Cerebral cortex (tissue), 2 donors: ENCODE measurements around the gene ARGLU1.

- PRO-cap, 2 experiments = no peak in any of the 2 experiments
Measured at GRCh38 chr13:103006963-103007568, 59.2 kb downstream of the SLC10A2 start.

- PRO-cap, 2 experiments = no peak in any of the 2 experiments
Measured at GRCh38 chr13:105597435-105597811, 131.6 kb downstream of the DAOA start.

- PRO-cap, 2 experiments = no peak in any of the 2 experiments
Measured at GRCh38 chr13:105919529-105919817, 453.6 kb downstream of the DAOA start.

- PRO-cap, 2 experiments = no peak in any of the 2 experiments
Measured at GRCh38 chr13:106100641-106101070, 434.8 kb downstream of the EFNB2 start.

DNA sequence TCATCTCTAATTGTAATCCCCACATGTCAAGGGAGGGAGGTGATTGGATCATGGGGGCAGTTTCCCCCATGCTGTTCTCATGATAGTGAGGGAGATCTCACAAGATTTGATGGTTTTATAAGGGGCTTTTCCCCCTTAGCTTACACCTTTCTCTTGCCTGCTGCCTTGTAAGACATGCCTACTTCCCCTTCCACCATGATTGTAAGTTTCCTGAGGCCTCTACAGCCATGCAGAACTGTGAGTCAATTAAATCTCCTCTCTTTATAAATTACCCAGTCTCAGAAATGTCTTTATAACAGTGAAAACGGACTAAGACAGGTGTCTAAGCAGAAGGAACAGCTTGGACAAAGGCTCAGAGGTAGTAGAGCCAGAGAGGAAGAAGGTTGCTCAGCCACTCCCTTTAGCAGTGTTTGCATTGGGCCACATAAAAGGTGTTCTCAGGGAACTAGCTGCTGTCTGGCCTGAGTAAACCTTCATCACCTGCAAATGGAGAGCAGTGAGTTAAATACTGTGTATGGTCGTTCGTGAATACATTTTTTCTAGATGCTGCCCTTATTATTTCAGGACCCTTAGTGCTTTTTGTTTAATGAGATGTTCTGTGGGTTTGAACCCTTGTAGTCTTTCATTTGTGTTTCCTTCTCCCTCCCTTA is 383.5 kb downstream of the EFNB2 start:
- PRO-cap, 2 experiments = no peak in any of the 2 experiments

GRCh38 chr13:106484701-106485468 is 50.6 kb downstream of the EFNB2 start:
- PRO-cap, 2 experiments = no peak in any of the 2 experiments

- PRO-cap, 2 experiments = no peak in any of the 2 experiments
Measured at GRCh38 chr13:106490807-106491763, 44.4 kb downstream of the EFNB2 start.

DNA sequence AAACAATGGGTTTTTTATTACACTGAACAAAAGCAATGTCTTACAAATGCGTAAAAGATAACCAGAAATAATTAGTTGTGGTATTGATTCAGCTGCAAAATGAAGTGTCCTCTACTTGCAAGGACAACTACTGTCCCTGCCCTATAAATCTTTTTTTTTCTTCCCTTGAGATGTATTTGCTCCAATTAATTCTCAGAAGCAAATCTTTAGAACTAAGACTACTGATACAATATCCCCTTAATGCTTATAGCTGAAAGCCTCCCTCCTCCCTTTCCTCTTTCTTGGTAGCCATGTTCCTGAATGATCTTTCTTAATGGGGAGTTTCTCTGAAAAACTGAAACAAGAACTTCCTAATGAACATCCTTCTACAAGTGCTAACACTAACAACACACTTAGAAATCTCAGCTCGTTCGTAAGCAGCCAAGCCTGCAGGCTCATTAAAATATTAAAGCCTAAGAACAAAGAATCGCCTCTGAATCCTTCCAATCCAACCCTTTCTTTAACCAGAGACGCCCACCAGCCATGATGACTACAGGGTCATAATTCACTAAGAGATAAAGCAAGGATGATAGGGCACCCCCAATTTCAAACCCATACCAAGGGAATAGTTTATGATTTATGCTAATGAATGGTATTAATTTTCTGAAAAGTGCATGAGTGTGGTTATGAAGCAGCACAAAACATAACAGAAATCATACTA is 22.0 kb downstream of the EFNB2 start:
- PRO-cap, 2 experiments = no peak in any of the 2 experiments

GRCh38 chr13:106566967-106568194 is at the start of gene ARGLU1:
ARGLU1 (minus strand) TSS chr13:106568137.
- PRO-cap, 2 experiments = peak in 1 of 2 experiments; most common plus-strand start chr13:106567261 (in 1); most common minus-strand start chr13:106567210 (in 1)

DNA sequence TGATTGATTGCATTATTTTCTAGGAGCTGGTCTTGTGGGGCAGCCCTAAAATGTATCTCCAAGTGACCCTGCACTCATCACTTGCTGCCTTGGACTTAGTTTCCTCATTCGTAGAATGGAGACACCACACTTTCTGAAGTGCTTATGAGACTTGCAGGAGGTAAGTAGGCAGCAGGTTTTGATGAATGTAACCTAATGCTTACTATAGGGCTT is 382 bp upstream of the ARGLU1 start:
- PRO-cap, 2 experiments = no peak in any of the 2 experiments

GRCh38 chr13:106586878-106587087 is 18.8 kb upstream of the ARGLU1 start:
- PRO-cap, 2 experiments = no peak in any of the 2 experiments

DNA sequence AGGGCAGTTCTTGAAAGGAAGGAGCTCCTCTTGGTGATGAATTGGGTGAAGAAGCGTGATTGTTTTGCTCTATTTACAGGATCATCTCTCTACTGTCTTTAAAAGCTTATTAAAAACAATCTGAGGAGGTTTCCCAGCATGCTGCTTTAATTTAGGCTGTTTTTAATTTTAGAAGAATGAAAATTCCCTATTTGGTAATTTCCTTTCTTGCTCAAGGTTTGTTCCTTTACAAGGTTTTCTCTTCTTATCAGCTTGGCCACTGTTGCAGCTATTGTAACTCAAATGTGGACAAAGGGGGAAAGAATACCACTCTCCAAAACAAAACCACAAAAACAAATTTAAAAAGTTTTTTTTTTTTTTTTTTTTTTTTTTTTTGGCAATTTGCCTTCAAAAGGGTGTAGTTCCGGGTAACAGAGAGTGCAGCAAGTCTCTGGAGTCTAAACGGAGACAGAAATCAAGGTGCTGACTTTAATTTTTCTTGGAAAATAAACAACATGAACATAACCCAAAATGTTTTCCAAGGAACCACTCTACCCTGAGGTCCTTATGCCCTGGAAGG is 306.4 kb upstream of the ARGLU1 start:
- PRO-cap, 2 experiments = no peak in any of the 2 experiments

- PRO-cap, 2 experiments = no peak in any of the 2 experiments
Measured at GRCh38 chr13:108243105-108243911, 25.1 kb downstream of the ABHD13 start.

GRCh38 chr13:109274092-109274570 is 512.3 kb downstream of the IRS2 start:
- PRO-cap, 2 experiments = no peak in any of the 2 experiments

DNA sequence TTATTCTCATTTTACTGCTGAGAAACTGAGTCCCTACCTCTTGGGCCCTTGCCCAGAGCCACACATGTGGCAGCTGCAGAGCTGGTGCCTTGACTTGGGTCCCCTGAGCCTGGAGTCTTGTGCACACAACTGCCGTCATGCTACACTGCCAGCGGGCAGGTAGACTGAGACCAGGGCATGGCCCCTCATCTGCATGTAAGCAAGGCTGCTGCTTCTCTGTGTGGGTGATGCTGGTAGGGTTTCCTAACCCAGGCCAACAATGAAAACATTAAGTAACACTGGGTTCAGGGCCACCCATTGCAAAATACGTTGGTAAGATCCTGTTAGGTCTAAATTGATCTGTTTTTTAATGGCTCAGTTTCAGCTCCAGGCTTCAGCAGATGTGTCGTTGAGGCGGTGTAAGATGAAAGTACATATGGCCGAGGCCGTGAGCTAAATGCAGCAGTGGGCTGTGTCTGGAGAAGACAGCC is 383.4 kb downstream of the IRS2 start:
- PRO-cap, 2 experiments = no peak in any of the 2 experiments

GRCh38 chr13:109606370-109606997 is 179.9 kb downstream of the IRS2 start:
- PRO-cap, 2 experiments = no peak in any of the 2 experiments

DNA sequence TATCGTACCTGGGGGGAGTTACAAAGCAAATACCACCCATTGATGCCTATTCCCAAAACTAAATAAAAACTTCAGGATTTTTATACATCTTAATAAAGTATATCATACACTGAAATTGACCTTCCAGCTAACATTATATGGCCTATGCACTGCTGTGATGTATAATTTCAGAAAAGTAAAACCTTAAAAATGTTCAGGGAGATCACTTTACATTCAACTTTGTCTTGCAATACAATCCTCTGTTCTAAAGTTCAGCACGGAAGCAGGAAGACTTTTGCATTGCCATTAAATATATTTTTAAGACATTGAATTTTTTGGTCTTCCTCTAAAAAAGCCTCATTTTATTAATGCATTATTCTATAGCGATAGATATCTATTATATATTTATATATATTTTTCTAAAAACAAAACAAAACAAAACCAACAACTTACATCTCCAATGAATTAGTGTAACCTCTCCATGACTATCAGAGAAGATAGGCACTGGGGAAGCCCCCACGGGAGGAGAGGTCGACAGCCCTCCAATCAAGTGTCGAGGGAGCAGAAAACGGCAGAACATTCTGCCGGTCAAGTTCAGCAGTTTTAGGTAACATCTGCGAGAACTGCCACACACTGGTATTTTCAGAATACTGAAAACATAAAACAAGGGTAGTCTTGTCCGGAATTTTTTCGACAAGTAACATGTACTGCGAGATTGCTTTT is 31.8 kb downstream of the IRS2 start:
- PRO-cap, 2 experiments = no peak in any of the 2 experiments

GRCh38 chr13:109770536-109770949 is 15.8 kb downstream of the IRS2 start:
- PRO-cap, 2 experiments = no peak in any of the 2 experiments

DNA sequence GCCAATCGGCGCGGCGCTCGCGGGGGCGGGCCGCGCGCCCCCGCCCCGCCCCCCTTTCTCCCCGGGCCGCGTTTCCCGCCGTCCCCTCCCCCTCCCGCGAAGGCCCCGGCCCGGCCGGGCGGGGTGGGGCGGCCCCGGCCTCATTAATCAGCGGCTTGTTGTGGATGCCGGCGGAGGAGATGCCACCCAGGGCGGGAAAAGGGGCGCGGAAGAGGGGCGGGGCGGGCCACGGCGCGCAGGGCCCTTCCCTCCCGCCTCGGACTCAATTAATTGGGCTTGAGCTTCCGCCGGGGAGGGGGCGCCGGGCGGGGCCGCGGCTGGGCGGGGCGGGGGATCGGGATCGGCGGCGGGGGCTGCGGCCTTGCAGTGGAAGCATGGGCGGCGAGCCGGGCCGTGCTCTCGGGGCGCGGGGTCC is 343 bp upstream of the IRS2 start:
- PRO-cap, 2 experiments = peak in 2 of 2 experiments; most common plus-strand start position 366 of the sequence (in 2); most common minus-strand start position 268 of the sequence (in 1)

DNA sequence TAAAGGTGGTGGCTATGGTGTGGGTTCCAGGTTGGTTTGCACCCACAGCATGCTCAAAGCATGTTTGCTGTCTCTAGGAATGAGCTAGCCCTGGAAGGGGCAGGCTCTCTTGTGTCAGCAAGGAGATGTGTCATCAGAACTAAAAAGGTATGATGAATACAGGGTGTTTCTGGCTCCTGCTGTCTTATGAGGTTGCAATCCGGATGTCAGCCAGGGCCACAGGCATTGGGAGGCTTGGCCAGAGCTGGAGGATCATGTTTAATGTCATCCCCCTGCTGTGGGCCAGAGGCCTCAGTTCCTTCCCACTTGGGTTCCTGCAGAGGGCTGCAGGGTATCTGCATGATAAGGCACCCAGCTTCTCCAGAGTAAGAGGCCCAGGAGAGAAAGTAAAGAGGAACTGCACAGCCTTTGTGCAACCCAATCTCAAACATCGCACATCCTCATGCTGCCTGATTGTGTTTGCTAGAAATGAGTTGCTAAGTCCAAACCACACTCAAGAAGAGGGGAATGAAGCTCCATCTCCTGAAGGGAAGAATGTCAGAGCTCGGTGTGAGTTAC is 193.6 kb downstream of the COL4A1 start:
- PRO-cap, 2 experiments = no peak in any of the 2 experiments